Peripheral blood mononuclear cell (primary cell): Measurements from ENCODE around the genes C17orf67 and MSI2.

DNA sequence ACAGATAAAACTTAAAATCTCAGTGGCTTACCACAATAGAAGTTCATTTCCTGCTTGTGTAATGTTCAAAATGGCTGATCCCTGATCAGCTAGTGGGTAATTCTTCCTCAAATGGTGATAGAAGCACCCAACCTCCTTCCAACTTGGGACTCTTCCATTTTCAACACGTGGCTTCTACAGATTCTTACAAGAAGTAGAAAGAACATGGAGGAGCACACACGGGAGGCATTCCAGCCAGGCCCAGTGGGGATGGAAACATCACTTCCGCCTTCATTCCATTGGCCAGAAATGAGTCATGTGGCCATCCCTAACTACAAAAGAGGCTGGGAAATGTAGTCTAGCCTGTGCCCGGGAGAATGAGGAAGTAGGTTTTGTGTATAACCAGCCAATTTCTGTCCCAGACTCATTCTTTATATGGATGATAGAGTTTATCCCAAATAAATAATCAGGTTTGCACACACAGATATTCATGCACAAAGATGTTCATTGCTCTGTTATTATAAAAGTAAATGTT, 112.3 kb downstream of the UTP18 start:
- PRO-cap, 8 experiments = no peak in any of the 8 experiments

DNA sequence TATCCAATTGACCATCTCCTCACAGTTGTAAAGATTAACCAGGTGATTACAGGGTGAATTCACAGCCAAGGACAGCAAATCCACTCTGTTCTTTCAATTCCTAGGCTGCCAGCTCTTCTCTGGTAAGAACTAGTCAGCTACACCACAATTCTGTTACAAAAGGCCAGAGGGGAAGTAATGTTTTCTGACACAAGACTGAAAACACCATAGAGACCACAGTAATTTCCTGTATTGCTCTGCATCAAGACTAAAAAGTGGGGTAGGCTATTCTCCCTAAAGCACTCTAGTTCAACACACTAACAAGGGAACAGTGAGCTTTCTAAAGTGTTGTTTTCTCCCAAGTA, 10.6 kb downstream of the CA10 start:
- PRO-cap, 8 experiments = no peak in any of the 8 experiments

DNA sequence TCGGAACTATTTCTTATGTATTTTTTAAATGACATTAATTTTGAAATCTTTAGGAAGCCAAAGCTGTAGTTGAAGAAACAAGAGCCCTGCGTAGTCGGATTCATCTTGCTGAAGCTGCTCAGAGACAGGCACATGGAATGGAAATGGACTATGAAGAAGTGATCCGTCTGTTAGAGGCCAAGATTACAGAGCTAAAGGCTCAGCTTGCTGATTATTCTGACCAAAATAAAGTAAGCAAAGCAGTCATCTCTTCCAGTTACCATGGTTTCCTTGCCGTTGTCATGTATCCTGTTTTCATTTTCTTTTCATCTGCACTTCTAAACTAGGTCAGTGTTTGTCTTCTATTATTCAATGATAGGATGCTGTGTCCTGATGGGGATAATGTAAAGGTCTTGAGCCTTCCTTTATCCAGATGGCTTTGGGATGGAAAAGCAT, 104.3 kb downstream of the STXBP4 start:
- PRO-cap, 8 experiments = no peak in any of the 8 experiments

DNA sequence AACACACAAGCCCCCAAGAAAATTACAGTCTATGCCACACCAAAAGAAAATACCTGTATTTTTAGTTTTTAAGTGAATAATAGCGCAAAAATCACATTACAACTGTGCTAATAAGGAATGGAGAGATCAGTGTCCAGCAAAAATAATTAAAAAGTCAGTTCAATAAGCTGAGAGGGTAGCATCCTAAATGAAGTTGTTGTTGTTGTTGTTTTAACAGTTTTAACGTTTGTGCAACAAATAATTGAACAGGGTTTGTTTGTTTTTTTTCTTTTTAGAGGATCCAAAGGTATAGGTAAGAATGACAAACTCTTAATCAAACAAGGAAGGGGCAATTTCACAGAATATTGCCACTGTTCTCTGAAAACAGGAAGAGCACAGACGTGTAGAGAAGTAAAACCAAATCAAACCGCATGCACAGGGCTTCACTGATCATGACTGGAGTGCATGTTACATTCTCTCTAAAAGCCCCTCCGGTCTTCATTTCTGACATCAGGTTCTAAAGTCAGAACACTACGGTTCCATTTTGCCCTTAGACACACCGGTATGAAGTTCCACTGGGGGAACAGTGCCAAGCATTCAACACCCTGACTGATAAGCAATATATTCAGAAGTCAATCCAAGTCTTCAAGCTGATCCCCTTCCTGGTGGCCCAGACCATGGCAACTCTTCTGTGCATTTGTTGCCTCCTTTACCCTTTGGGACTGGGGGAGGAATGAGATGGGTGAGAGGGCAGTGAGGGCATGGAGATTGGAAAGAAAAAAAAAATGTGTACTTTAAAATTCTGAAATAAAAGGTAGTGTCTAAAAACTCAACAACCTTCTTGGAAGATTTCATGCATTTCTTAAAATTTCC, 1.6 kb downstream of the MMD start:
- PRO-cap, 8 experiments = peak in 8 of 8 experiments; most common plus-strand start position 549 of the sequence (in 5); most common minus-strand start position 433 of the sequence (in 2)

GRCh38 chr17:55530165-55530508, 108.5 kb upstream of the MMD start:
- PRO-cap, 8 experiments = no peak in any of the 8 experiments

GRCh38 chr17:55587442-55588246, 135.0 kb downstream of the TMEM100 start:
- PRO-cap, 8 experiments = no peak in any of the 8 experiments

- PRO-cap, 8 experiments = no peak in any of the 8 experiments
These were observed 10.2 kb upstream of the TMEM100 start for GRCh38 chr17:55732702-55733350.

GRCh38 chr17:55783506-55784249, 32.8 kb downstream of the PCTP start:
- PRO-cap, 8 experiments = no peak in any of the 8 experiments

- PRO-cap, 8 experiments = no peak in any of the 8 experiments
These were observed 50.3 kb downstream of the ANKFN1 start for GRCh38 chr17:56203473-56204004.

DNA sequence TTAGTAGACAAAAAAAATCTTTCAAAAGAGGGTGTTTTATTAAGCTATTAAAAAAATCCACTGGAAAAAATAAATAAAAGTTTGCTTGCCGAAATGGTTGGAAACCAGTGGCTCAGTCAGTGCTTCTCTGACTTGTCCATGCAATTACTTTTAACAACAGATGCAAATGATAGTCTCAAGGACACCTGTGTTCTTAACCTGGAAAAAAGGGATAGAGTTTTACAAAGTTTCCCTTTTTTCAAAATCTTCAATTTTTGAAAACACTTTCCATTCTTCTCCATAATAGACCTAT, 216.4 kb downstream of the ANKFN1 start:
- PRO-cap, 8 experiments = no peak in any of the 8 experiments

DNA sequence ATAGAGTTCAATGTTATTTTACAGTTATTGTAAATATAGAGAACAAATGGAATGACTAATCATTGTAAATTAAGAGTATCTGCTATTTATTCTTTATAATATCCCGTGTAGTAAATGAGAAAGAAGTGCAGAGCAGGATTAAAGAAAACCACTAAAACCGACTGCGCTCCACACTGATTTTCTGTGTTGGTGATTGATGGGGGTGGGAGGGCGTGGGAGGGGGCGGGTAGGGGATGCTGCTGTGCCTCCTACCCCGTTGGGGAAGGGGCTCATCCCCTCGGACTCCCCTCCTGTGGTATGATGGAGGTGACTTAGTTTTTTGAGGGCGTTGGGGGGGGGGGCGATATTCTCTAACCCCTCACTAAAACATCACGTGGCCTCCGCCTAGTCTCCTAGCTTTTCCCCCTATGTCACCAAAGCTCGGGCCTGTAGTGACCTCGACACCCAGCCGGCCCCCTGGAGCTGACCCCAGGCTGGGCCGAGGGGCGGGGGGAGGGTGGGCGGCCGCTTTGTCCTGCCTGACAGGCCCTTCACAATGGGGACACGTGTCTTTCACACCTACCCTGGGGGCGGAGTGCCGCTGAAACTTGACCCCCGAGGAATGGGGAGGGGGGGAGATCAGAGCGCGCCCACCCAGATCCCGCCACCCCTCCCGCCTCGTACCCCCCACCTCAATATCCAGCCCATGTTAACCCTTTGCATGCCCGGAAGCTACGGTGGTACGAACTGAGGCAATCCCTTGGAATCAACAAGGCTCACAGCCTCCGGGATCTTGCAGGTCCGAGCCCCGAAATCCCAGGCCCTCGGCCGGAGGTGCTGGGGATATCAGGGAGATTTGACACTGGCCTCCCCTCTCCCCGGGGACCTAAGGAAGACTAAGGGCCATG, 2.2 kb downstream of the NOG start:
- PRO-cap, 8 experiments = no peak in any of the 8 experiments

- PRO-cap, 8 experiments = no peak in any of the 8 experiments
These were observed 85.1 kb downstream of the NOG start for GRCh38 chr17:56678541-56679119.

- PRO-cap, 8 experiments = no peak in any of the 8 experiments
These were observed 53.6 kb downstream of the C17orf67 start for GRCh38 chr17:56779725-56780851.

- PRO-cap, 8 experiments = peak in 8 of 8 experiments; most common plus-strand start chr17:56833217 (in 5); most common minus-strand start chr17:56833849 (in 6)
These were observed at the start of gene C17orf67 for GRCh38 chr17:56832872-56833977. Gene C17orf67 (minus strand): TSS chr17:56833920.

GRCh38 chr17:56886271-56886790, 27.5 kb downstream of the TRIM25 start:
- PRO-cap, 8 experiments = no peak in any of the 8 experiments

- PRO-cap, 8 experiments = peak in 2 of 8 experiments; most common minus-strand start chr17:56890830 (in 1)
These were observed 23.2 kb downstream of the TRIM25 start for GRCh38 chr17:56890691-56890946.

- PRO-cap, 8 experiments = no peak in any of the 8 experiments
These were observed 10.2 kb downstream of the AKAP1 start for GRCh38 chr17:57095277-57095621.

- PRO-cap, 8 experiments = peak in 8 of 8 experiments; most common plus-strand start chr17:57256633 (in 5); most common minus-strand start chr17:57256314 (in 6)
These were observed at the start of gene MSI2 for GRCh38 chr17:57256261-57257207. Gene MSI2 (plus strand): TSS chr17:57256523.

- PRO-cap, 8 experiments = no peak in any of the 8 experiments
These were observed 14.7 kb downstream of the MSI2 start for GRCh38 chr17:57270830-57271678.

GRCh38 chr17:57379333-57380147, 123.2 kb downstream of the MSI2 start:
- PRO-cap, 8 experiments = no peak in any of the 8 experiments